REH cell (cell line): ENCODE results near the genes DSC2 and SLC25A52.

DNA sequence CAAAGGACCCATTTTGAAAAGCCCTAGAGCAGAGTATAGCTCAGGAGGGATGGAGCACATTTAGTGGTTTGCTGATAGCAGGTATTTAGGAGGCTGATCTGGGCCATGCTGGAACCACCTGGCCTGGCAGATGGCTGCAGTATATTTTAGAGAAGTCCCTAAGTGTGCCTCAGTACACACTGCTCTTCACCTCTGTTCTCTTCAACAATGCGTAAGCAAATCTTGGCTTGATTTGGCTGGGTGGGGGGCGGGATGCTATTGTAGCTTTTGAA is 171.9 kb downstream of the HRH4 start:
- PRO-cap, result no peak

- PRO-cap, result no peak
These were observed 199.6 kb downstream of the HRH4 start for GRCh38 chr18:24659554-24660877.

GRCh38 chr18:24913320-24913835 is 438.6 kb downstream of the ZNF521 start:
- PRO-cap, result no peak

DNA sequence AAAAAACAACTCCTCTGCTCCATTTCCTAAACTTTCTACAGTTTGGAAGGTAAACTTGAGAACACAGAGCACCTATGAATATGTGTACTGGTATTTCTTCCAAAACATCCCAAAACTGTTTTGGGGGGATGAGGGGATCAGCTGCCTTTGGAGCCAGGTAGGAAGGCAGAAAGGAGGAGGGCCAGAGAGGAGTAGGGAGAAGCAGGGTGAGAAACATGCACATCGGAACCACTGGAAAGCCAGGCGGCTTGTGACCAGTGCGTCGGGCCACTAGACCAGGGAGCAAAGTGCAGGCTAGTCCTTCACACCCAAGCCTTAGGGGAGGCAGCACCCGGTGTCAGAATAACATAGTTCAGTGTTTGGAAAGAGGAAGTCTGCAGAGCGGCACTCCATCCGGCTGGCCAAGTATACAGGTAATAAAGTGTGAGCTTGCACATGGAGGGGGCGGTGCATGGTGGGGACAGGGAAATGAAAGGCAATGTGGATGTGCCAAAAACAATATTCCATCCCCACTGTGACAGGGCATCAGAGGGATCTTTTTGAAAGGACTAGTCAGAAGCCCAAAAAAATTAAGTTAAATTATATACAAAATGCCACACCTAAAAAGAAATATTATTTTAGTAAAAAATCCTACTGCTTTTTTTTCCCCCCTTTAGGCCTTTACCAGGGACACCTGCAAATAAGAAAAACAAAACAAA is 69.7 kb downstream of the ZNF521 start:
- PRO-cap, result no peak

- PRO-cap, result no peak
These were observed 52.9 kb downstream of the ZNF521 start for GRCh38 chr18:25298936-25299516.

- PRO-cap, result no peak
These were observed 910 bp downstream of the KCTD1 start for GRCh38 chr18:26547511-26547774.

DNA sequence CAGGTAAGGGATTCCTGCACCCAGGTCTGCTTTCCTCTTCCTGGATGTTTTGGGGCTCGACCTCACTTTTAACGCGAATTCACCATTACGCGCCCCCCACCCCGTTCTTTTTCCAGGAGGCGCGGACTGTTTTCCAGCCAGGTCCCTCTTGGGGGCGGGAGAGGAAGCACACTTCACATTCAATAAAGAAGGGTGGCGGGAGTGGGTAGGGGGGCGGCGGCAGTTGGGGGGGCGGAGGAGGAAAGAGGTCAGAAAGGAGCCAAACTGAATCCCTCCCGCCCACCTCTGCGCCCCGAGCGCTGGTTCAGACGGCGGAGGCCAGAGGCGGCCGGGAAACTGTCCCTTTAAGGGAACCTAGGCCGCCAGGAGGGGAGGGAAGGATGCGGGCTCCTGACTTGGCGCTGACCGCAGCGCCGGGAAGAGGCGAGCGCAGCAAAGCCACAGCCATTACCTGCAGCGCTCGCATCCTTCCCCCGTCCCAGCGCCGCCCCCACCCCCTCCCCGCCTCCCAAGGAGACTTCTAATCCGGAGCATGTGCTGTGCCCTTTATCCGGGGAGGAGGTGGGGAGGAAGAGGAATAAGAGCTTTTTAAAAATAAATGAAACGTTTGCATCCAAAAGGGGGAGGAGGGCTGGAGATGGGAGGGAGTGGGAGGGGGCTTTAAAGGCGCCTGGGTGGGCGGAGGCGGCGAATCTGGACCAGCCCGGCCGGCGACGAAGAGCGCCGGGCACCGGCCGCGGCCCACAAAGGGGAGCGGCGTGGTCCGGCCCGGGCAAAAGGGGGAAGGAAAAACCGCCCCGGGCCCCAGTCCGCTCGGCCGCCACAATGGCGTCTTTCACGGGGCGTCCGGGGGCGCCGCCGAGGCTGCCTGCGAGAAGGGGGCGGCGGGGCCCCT is 107.7 kb upstream of the KCTD1 start:
- PRO-cap, result no peak

DNA sequence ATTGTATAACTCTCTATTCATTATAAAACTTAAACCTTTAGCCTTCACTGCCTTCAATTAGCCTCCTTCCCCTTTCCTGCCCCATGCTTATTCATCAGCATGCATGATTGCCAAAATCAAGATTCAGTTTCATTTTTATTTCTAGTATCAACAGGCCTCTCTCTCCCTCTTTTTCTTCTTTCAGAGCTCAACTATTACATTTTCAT is 113.1 kb downstream of the AQP4 start:
- PRO-cap, result no peak

DNA sequence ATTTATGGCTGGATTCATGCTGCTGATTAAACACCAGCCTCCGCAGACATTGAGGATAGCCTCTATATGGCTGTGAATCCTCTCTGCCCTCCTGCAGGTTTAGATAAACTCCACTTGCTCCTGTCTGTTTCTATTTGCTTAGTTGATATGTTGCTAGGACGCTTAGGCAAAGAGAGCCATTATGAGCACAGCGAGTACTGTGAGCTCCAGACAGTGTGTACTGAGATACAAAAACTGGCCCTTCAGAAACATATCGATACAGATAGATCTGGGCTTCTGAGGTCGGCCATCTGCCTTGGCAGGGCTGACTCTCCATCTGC is 127.7 kb downstream of the CHST9 start:
- PRO-cap, result no peak

DNA sequence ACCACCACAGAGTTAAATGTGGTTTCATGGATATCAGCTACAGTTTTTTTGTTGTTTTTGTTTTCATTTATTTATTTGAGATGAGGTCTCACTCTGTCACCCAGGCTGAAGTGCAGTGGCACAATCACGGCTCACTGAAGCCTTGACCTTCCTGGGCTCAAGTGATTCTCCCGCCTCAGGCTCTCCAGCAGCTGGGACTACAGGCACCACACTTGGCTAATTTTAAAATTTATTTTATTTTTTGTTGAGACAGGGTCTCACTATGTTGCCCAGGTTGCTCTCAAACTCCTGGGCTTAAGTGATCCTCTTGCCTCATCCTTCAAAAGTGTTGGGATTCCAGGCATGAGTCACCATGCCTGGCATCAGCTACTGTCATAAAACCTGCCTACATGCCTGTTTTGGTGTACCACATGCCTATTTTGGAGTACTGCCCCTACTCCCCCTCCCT is 64.1 kb downstream of the CHST9 start:
- PRO-cap, result no peak

GRCh38 chr18:28002861-28003383 is 174.0 kb downstream of the CDH2 start:
- PRO-cap, result no peak

- PRO-cap, result bidirectional peak, plus-strand start at chr18:31101964, minus-strand start at chr18:31101952; unidirectional peak, minus-strand start at chr18:31102095
These were observed at the start of gene DSC2 for GRCh38 chr18:31101834-31102771. Gene DSC2, minus strand, starts transcription at chr18:31102421.

DNA sequence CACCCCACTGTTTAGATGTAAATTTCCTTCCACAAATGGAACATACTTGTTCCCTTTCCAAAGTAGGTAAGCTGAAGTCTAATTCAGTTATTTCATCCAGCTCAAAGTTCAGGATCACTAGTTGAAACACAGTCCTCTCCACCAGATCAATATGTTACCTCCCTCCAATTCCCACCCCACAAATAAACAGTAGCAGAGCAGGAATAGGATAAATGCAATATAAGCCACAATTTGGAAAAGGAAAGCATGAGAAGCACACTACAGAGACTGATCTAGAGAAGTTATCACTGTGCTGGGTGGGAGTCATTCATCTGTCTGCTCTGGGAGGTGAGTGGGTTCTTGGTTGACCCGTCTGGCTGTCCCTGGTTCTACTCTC is 65.2 kb upstream of the DSC1 start:
- PRO-cap, result no peak

- PRO-cap, result no peak
These were observed 17.9 kb upstream of the DSG2 start for GRCh38 chr18:31480091-31480546.

DNA sequence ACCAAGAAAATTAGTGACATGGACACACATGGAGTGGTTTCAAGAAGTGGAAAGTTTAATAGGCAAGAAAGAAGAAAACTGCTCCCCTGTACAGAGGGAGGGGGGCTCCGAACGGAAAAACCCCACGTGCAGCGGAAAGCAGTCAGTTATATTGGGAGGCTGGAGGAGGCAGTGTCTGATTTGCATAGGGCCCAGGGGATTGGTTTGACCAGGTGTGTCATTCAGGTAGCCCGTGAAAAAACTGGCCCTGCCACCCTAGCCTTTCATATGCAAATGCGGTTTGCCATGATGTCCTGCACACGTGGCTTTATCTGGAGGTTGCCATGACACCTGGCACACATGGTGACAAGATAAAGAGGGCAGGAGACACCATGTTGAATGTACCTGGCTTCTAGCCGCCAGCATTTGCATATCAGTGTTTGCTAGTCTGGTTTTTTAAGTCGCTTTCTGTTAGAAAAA is 20.5 kb downstream of the SLC25A52 start:
- PRO-cap, result no peak

DNA sequence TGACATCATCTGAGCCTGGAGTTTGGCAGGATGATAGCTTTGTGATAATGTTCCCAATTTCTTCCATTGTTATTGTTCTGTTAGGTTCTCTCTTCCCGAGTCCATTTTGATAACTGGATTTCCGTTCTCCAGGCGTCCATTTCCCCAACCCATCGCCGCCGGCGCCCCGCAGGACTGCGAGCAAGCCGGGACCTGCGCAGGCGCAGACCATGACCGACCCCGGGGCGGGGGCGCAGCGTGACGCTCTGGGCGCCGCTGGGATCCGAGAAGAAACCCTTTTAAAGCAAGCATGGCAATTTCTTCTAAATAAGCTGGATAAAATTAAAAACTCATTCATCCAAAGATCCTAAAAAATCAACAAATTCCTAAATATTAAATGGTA is at the start of gene SLC25A52:
Gene SLC25A52, minus strand, starts transcription at position 178 of the 382 bp plus-strand sequence.
- PRO-cap, result no peak

DNA sequence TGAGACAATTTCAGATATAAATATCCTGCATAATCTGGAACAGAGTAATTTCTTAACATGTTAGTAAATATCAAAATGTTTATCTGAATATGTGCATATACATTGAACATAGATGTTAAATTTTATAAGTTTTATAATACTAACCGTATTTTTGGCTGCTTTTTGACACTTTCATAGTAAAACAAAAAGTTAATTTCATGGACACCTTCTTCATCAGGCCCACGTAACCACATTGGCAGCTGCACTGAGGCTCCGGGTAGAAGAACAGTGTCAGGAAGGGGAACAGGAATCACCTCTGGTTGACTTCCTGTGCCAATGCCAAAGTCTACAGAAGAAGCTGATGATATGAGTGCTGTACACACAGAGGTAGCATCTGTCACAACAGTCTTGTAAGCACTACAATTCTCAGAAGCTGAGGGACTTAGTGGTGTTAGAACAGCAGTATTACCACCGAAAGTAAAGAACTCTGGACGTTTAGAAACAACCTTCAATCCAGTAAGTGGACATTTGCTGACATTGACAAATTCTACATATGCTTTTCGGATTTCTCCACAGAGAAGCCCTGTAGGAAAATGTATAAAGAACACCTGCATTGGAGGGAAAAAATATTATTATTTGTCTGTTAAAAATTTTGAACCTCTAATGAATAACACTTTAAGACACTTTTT is 85.4 kb downstream of the TRAPPC8 start:
- PRO-cap, result no peak

DNA sequence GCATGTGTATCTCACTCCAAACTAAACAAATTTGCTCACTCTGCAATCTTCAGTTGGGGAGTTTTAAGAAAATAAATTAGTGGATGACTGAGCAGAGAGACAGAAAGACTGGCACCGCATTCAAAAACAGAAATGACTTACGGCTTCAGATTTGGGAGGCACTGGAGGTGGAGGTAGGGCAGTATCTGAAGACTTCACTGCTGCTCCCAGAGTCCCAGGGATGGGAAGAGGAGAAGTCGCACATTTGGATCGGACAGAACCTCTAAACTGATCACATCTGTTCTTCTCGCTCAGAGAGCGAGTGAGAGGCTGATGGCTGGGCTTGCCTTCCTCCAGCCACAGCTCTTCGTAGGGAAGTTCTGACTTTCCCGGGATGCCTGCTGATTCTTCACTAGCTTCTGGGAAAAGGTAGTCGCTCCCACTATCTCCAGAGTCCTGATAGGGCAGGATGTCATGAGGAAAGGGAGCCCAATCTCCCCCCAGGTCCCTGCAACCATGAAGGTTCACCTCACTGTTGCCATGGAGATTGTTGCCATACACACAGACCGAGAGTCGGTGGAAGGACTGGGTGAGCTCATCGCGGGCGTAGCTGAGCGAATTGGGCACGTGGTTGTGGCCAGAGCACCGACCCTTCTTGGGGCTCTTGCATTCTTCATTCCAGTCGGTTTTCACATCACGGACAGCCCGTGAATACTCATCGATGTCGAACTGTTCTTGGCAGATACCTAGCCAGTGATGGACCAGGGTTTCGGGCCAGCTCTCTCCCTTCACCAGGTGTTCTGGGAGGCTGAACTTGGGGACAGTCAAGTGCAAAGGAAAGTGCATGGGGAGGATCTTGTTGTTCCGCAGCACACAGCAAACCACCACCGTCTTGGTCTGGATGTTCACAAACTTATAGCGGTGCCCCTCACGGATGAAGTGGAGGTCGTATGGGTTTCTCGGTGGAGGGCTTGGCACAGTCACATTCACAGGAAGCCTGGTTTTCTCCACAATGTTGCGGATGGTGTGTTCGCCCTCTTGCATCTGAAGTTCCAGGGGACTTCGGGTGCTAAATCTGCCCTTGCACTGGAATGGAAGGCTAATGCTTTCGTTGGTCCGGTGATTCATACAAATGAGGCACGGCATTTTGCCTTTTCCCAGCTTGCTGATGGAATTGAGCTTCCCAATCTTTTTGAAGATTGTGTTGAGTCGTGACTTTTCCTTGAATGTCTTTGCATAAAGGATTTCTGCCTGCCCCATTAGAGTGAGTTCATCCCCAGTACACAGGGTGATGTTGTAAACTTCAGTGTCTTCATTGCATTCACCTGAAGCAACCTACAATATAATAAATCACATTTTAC is 97.5 kb downstream of the MEP1B start:
- PRO-cap, result no peak

DNA sequence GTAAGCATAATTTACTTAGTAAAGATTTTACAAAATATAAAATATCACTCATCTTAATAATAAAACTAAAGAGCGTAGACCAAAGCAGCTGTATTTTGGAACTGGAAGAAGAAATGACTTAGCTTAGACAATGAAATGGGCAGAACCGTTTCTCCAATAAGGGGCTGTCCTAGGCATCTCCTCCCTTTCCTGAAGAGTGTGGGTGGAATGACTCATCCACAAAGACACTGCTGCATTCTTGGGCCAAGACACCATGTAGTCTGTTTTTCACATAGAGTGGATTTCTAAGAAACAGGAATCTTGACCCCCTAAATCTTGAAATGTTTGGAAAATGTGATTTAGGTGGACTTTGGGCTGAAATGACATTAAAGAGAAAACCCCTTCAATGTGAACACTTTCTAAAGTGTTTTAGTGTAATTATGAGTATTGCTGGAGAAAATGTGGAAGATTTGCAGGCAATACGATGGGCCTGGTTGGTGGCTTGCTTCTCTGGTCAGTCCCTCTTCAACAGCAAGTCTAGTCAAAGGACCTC is 119.0 kb downstream of the MEP1B start:
- PRO-cap, result no peak

DNA sequence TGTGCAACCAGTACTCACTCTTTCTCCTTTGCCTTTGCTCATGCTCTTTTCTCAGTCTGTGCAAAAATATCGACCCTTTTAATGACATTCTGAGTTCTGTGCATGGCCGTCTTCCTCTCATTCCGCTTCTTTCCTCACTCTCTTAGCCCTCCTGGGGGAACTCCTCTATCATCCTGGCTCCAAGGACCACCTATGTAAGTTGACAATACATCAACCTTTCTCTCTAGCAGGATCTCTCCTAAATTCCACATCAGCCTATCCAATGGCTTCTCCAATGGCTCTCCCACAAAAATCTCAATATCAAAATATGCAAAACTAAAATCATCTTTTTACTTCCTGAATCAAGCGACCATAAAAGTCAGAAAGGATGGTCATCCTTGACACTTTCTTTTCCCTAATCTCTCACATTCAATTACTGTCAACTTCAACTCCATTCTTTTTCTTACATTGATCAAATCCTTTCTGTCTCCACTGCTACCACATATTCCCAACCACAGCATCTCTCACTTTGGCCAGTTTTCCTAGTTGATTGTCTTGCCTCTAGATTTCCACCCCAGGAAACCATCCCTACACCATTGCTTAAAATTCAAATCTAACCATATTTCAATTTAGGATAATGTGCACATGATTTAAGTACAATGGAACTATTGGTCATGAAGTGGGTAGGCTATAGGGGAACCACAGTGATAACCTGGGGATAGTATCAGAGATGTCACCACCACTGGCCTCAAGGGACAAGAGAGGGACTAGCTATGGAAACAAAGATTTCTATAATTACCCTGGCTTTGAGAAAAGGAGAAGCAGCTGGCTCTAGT is 131.7 kb downstream of the MEP1B start:
- PRO-cap, result no peak